NB4 (cell line): ENCODE measurements around the genes NR5A2, DDX59 and TMEM9.

- RRBS: no CpG with 5 or more reads among the region's 1 CpG
Measured at GRCh38 chr1:198643164-198643583, 4.3 kb downstream of the PTPRC start.

DNA sequence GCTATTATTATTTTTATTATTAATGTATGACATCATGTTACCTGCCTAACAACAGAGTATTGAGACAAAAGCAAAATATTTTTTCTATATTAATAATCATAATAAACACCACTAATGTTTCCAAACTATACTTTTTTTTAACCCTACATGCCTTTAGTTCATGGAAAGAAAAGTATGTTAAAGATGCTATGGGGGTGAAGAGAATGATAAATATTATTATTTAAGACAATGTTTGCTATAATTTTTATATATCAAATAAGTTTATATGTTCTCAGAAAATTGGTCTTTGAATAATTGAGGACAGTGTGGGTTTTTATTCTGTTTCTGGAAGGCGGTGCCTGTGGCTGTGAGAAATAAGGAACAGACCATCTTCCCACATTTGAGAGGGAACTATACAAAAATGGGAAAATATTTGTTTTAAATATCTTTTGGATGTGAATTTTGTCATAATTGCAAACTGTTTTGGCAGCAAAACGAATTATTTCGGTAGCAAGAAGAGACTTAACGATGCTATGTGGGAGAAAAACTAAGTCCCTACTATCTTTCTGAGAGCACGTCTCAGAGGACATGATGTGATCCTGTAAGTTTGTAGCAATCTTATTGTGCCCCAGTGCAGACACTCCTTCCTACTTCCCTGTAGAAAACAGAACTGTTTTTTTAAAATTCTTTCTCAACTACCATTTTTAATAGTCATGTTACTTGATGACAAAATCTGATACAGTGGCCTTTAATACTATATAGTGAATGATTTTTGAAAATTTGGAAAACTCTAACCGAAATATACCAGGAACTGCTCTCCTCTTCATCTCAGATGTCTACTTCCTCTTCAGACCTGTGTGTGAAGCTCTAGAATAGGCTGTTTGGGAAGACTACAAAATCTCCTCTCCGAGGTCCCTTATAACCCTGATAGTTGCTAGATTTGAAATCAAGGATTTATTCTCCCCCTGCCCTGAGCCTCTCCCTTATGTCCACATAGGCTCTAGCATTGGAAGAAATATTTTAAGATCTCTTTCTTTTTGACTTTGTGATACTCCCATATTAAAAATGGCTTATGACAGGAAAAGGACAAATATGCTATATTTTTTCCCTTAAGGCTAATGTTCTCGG, 25.4 kb downstream of the PTPRC start:
- RRBS: no CpG with 5 or more reads among the region's 8 CpGs

- RRBS: no CpG with 5 or more reads among the region's 2 CpGs
Measured at GRCh38 chr1:198717445-198717668, 78.5 kb downstream of the PTPRC start.

DNA sequence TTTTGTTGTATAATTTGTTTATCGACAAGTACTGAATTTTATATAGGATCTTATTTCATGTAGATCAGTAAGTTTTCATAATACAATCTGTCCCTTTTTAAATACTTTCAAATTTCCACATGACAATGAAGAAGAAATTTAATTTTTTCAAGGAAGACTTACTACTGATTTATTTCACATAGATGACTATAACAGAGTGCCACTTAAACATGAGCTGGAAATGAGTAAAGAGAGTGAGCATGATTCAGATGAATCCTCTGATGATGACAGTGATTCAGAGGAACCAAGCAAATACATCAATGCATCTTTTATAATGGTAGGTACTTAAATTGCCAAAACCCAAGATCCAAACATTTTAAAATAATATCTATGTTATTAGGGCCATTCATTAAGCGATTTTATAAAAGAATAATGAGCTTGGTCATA, 110.4 kb downstream of the PTPRC start:
- RRBS: no CpG with 5 or more reads among the region's 2 CpGs

GRCh38 chr1:198762055-198762254, 123.1 kb downstream of the PTPRC start:
- RRBS: no CpG with 5 or more reads among the region's 2 CpGs

GRCh38 chr1:198763209-198763855, 124.5 kb downstream of the PTPRC start:
- RRBS: no CpG with 5 or more reads among the region's 3 CpGs

GRCh38 chr1:200027071-200027803, at the start of gene NR5A2:
NR5A2 (plus strand) TSS chr1:200027710.
- RRBS: no CpG with 5 or more reads among the region's 3 CpGs

GRCh38 chr1:200038455-200038811, 10.9 kb downstream of the NR5A2 start:
- RRBS: 22% methylated on average over 1 of the region's 20 CpGs

GRCh38 chr1:200184048-200184598, 156.6 kb downstream of the NR5A2 start:
- RRBS: no CpG with 5 or more reads among the region's 5 CpGs

DNA sequence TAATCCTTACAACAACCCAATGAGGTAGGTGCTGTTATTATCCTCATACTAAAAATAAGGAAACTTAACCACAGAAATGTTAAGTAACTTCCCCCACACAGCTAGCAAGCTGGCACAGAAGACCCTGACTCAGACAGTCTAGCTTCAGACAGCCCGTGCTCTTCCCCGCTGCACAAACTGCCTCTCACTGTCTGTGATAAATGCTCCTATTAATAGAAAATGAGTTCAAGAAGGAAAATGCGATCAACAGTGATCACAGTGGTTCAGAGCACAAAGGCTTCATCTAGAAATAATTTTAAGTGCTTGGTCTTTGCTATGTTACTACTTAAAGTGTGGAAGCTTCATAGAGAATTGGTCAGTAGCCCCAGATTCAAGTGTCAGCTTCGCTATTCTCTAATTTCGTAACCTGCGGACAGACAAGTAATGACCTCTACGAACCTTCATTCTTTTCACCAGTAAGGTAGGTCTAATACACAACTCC, 41.6 kb downstream of the ZNF281 start:
- RRBS: no CpG with 5 or more reads among the region's 7 CpGs

DNA sequence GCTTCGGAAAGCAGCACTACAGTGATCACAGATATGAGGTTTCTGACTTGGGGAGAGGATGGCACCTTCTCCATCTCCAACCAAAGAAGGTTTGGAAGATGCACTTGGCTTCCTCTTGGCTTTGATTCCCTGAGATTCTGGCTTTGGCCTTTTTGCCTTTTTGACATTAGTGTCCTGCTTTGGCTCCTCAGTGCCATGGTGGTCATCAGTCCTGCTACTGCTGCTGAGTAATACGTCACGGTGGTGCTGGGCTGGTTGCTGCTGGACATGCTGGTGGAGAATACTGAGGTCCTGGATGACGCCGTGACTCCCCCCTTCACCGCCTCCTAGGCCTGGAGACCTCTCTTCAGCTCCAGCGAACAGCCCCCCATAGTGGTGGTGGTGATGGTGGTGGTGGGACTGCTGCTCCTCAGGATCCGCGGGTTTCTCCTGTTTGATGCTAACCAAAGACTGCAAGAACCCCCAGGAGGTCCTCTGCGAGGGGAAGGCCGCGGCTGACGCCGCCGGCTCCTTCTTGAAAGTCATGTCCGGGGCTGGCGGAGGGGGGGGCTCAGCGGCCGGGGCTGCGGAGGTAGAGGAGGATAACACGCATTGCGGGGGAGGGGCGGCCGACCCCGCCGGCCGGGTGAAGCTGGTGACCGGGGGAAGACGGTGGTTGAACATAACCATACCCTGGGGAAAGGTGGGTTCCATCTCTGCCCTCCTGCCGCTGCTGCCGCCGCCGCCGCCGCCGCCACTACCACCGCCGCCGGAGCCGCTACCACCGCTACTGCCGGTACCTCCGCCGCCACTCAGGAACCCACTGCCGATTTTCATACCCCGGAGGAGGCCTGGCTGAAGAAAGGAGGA, 722 bp downstream of the ZNF281 start:
- RRBS: under 1% methylated on average over 12 of the region's 46 CpGs

GRCh38 chr1:200642362-200642916, 21.9 kb upstream of the KIF14 start:
- RRBS: no CpG with 5 or more reads among the region's 6 CpGs

DNA sequence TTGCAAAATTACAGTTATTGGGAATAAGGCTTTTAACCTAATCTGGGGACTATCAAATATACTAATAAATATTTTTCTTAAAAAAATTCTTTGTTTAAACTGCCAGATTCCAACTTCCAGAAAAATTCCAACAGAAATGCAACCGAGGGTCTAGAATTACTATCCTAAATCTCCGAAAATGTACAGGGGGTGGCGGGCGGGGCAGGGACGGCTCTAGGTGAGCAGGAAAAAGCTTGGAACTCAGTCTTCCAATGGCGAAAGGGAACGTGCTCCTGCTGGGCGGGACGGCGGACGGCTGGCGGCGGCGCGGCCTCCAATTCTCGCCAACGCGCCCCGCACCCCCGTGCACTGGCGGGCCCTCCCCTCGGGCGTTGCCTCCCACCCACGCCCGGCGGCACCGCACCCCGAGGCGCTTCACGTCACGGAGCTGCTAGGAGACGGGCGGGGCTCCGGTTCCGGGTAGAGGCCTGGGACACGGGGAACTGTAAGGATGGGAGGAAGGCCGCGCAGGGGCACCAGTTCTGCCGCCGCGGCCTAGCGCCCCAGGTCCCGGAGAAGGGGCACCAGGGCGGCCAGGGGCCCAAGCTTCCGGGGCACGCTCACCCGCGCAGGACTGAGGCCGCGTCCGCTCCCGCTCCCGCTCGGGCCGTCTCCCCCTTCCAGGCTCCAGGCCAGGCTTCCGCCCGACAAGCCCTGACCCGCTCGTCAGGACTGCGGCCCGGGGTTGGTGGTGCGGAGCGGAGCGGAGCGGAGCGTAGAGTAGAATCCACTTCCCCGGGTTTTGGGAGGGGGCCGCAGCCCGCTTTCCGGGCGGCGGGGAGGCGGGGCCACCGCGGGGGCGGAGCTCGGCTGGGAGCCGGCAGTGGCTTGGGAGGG, at the start of gene DDX59:
TSS of gene DDX59 (minus strand) at position 744 of the 876 bp plus-strand sequence.
- RRBS: 2% methylated on average over 35 of the region's 78 CpGs

- RRBS: no CpG with 5 or more reads among the region's 3 CpGs
Measured at GRCh38 chr1:200729903-200730173, 8.9 kb upstream of the CAMSAP2 start.

DNA sequence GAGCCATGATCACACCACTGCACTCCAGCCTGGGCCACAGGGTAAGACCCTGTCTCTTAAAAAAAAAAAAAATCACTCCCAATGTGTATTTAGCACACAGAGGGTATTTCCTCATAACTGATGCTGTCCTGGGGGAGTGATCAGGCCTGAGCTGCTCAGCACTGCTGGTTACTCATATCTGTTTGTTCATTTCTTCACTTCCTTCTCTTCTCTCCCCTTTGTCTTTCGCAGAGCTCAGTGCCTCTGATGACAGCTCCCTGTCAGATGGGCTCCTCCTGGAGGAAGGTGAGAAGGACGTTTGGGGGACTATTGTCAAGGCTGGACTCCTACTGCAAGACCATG, 12.9 kb downstream of the INAVA start:
- RRBS: no CpG with 5 or more reads among the region's 2 CpGs

DNA sequence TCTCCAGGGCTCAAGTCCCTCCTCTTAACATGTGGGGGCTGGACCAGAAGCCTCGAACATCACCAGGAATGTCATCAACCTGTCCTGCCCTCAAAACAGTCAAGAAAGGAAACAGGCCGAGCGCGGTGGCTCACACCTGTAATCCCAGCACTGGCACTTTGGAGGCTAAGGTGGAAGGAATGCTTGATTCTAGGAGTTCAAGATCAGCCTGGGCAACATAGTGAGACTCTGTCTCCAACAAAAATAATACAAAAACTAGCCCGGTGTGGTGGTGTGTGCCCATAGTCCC, 30.2 kb downstream of the KIF21B start:
- RRBS: no CpG with 5 or more reads among the region's 5 CpGs

DNA sequence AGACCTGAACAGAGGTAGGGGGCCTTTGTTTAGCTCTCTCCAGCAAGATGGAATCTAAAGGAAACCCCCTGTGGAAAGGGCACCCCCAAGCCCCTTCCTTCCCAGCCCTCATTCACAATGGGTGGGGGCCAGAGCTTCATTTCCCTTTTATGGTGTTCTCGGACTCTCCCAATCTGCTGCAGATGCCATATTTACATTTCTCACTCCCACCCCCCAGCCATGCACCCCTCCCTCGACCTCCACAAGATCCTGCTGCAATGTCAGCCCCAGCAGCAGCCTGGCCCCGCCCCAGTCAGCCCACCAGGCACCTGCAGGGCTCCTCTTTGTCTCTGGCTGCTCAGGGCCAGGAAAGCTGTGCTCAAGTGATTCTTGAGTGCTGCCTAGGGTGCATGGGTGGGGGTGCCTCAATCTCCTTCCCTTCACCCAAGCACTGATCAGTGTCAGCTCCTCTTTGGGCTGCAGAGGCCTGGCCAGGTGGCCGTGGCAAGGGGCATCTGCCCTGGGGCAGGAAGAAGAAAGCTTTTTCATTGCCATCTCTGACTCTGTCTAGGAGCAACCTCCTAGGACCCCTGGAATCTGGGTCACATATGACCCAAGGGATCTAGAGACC, 1.7 kb downstream of the KIF21B start:
- RRBS: no CpG with 5 or more reads among the region's 4 CpGs

DNA sequence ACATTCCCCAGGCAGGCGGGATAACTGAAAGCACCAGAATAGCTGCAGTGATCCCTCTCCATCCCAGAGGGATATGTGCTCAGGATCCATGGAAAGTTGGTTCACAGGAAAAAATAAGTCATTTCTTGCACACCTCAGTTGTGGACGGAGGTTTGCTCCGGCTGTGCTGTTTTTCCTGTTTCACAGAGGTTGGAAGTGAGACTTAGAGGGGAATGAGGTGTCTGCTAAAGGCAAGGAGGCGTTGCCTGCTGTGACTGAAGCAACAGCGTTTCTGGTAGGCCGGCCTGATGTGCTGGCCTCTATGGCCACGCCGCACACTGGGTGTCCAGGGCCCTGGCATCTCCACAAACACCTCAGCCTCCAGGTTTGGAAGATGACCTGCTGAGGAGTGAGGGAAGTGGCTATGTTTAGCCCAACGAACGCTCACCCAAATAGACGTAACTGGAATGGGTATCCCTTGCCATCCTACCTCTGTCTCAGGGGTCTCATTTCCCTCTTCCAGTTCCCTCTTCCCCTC, 12.1 kb downstream of the CACNA1S start:
- RRBS: no CpG with 5 or more reads among the region's 11 CpGs

DNA sequence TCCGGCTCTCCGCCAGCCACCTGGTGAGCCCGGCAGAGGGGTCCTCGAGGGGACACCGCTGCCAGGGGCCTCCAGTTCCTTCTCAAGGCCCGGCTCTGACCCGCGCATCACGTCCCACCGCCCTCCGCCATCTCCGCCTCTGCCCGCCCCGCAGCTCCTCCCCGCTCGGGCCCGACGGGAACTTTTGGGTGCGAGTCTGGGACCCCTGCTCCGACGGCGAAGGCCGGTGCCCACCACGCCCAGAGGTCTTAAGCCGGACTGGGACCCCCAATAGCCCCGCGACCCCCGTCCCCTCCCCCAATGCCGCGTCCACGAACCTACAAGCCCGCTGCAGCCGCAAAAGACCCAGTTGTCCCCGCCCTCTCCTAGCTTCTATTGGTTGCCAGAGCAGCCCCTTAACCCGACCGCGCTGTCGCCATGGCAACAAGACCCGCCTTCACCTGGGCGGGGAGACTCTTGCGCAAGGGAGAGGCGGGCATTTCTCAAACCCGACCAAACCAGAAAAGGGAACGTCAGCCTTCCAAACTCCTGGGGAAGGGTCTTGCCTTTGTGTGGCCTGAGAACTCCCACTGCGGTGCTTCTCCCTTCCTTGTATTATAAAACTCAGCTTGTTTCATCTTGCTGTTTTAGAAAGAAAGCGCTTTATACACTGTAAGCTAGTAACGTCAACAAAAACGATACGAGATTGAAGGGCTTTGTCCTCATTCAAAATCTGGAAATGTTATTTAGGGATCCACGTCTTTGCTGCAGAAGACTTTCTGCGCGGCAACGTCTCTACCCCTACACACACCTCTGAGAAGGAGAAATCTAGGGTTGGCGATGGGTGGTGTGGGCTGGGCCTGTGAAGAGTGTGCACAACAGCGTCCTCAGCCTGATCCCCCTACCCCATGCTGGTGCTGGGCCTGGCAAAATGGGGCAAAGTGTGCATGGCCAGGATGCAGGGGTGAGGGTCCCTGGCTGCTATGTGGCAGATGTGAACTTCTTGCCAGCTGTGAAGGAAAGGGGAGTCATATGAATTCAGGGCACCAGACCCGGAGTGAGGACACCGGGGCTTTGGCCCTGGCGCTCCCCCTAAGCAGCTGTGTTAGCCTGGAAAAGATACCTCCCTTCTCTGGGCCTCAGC, at the start of gene TMEM9:
TSS of gene TMEM9 (minus strand) at position 347 of the 1,123 bp plus-strand sequence.
- RRBS: 5% methylated on average over 5 of the region's 58 CpGs

- RRBS: no CpG with 5 or more reads among the region's 9 CpGs
Measured at GRCh38 chr1:201259135-201259721, 24.1 kb upstream of the PKP1 start.